SK-N-DZ (cell line): ENCODE data around the genes THEG, MADCAM1 and PRTN3.

GRCh38 chr19:70743-71201, 36.1 kb upstream of the OR4F17 start:
RAMPAGE:
- cytosol, long total RNA, result start-site peak on the minus strand at chr19:70940-70970, 110 and 88 reads in 2 replicates
- nucleus, long total RNA, result start-site peak on the minus strand at chr19:70943-70960, 389 and 92 reads in 2 replicates

RAMPAGE:
- cytosol, long total RNA, result no peak
- nucleus, long total RNA, result no peak
Measured at GRCh38 chr19:306354-306733, 15.1 kb upstream of the PLPP2 start.

DNA sequence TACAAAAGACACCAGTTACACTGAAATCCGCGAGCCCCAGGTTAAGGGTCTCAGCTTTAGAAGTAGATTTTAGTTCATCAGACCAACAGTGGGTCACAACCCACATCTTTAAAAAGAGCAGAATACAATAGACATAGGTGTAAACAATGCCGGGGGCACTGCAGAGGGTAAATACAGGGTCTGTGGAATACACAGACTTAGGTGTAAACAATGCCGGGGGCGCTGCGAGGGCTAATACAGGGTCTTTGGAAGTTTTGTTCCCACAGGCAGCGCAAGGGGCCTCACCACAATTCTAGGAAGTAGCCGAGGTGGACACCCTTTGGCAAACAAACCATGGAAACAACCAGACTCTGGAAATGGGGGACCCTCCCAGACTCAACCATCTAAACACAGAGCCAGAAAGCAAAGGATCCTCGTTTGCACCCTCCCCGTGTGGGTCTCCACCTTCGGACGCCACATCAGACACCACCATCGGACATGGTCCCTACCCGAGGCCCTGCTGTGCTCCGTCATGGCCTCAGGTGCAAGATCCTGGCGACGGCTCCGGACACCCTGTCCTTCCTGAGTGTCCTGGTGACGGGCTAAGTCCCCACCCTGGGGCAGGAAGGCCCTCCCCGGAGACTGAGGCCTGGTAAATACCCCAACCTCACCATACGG, 16.6 kb upstream of the PLPP2 start:
RAMPAGE:
- cytosol, long total RNA, result no peak
- nucleus, long total RNA, result no peak

GRCh38 chr19:342477-343074, 2.0 kb downstream of the MIER2 start:
RAMPAGE:
- cytosol, long total RNA, result no peak
- nucleus, long total RNA, result no peak

DNA sequence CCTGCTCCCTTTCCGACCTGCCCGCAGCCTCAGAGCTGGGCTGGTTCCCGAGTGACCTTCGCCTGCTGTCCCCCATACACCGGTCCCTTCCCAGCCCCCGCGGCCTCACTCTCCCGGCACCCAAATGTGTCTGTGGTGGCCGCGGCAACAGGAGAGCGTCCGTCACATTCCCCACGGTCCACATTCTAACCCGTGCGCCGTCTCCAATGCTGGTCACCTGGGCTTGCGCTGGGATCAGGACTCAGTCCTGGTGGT, at the start of gene THEG:
Gene THEG, minus strand, starts transcription at position 132 of the 255 bp plus-strand sequence.
RAMPAGE:
- cytosol, long total RNA, result no peak
- nucleus, long total RNA, result no peak

DNA sequence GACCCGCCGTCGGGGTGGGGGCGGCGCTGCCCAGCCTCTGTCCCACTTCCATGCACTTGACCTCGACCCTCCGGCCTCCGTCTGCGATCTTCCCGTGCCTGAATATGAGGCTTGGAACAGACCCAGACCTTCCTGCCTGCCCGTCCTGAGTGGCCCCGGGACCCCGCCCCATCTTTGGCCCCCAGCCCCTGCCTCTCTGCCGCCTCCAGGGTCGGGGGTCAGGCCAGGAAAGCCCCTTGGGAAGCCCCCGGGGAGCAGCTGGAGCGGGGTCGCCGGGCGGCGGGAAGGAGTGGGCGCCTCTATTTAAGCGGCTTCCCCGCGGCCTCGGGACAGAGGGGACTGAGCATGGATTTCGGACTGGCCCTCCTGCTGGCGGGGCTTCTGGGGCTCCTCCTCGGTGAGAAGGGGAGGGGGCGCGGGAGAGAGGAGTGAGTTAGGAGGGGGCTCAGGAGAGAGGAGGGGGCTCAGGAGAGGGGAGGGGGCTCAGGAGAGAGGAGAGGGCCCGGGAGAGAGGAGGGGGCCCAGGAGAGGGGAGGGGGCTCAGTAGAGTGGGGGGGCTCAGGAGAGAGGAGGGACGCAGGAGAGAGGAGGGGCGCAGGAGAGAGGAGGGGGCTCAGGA, at the start of gene MADCAM1:
Gene MADCAM1, plus strand, starts transcription at position 332 of the 619 bp plus-strand sequence.
RAMPAGE:
- cytosol, long total RNA, result no peak
- nucleus, long total RNA, result no peak

GRCh38 chr19:534697-535292, 3.2 kb downstream of the CDC34 start:
RAMPAGE:
- cytosol, long total RNA, result no peak
- nucleus, long total RNA, result no peak

RAMPAGE:
- cytosol, long total RNA, result no peak
- nucleus, long total RNA, result no peak
Measured at GRCh38 chr19:535293-535571, 3.7 kb downstream of the CDC34 start.

GRCh38 chr19:540948-541774, 2.7 kb upstream of the GZMM start:
RAMPAGE:
- cytosol, long total RNA, result no peak
- nucleus, long total RNA, result no peak

DNA sequence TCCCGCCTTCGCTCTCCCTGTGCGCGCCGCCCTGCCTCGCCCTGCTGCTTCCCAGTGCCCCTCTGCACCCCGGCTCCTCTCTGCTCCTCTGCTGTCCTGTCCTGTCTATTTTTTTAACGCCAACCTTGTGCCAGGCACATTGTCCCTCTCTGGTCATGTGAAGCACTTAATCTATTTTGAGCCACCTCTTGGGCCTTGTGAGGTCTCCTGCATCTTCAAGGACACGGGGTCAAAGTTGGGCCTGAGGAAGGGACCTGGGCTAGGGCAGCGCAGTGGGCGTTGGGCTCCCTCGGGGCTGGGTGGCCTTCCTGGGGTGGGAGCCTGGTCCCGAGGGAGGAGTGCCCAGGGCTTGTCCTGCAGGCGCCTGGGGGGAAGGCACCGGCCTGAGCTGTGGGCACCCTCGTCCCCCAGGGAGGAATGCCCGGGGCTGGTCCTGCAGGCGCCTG, 12.9 kb downstream of the HCN2 start:
RAMPAGE:
- cytosol, long total RNA, result no peak
- nucleus, long total RNA, result no peak

DNA sequence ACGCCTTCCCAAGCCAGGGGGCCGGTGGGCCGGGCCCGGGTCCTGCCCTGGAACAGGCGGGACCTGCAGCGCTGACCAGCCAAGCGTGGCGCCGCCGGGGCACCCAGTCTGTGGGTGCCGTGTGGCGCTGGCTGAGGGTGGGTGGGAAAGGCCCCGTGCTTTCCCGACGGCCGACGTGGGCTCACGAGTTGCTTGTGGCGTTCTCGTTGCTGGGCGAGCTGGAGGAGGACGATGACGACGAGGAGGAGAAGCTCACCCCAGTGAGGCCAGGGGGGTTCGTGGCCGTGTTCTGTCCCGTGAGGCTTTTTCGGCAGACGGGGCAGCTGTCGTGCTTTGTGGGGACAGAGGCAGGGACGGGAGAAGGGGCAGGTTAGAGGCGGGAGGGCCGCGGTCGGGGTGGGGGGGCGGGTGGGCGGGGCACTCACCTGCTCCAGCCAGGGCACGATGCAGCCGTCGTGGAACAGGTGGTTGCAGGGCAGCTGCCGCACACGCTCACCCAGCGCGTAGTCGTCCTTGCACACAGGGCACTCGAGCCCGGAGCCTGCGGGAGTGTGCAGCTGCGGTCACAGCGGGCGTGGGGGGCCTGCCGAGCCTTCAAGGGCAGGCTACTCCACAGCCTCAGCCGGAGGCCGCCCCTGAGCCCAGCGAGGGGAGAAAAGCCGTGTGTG, 8.4 kb downstream of the FGF22 start:
RAMPAGE:
- cytosol, long total RNA, result no peak
- nucleus, long total RNA, result no peak

DNA sequence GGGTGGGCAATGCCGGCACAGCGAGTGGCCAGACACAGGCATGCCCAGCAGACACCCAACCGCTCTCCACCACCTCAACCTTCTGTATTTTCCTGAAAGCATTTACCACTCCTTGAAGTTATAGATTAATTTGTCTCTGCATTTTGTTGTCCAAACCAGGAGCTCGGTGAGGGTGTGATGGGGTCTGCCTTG, 1.2 kb upstream of the FSTL3 start:
RAMPAGE:
- cytosol, long total RNA, result no peak
- nucleus, long total RNA, result no peak

DNA sequence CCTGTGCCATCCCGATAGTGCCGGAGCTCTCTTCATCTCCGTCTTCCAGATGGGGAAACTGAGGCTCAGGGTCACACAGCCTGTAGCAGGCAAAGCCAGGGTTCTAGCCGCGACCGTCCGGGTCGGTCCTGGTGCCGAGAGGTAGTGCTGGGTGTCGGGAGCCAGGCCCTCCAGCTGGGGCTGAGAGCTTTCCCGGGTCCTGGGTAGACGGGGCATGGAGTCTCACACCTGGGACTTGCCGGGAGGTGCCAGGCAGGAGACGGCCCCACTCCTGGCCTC, 516 bp downstream of the FSTL3 start:
RAMPAGE:
- cytosol, long total RNA, result no peak
- nucleus, long total RNA, result no peak

DNA sequence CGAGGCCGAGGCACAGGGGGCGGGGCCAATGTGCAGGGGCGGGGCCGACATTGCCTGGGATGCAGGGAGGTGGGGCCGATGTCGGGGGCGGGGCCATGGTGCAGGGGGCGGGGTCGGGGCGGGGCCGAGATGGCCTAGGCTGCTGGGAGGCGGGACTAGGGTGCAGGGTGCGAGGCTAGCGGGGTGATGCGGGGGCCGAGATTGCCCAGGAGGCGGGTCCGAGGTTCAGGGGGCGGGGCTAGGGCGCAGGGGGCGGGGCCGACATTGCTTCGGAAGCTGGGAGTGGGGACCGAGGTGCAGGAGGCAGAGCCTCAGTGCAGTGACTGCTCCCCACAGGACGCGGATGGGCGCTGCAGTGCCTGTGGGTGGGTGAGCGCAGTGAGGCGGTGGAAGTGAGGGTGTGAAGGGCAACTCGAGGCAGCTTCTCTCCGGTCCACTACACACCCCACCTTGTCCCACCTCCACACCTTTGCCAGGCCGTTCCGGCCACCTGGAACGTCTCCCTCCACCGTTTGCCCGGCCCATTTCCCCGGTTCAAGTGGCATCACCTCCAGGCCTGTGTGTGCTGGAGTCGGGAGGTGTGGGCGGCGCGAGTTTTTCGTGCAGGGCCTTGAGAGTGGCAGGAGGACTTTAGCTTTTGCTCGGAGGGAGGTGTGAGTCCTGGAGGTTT, 4.6 kb upstream of the PALM start:
RAMPAGE:
- cytosol, long total RNA, result no peak
- nucleus, long total RNA, result no peak

RAMPAGE:
- cytosol, long total RNA, result no peak
- nucleus, long total RNA, result no peak
Measured at GRCh38 chr19:718813-719713, 10.3 kb downstream of the PALM start.

RAMPAGE:
- cytosol, long total RNA, result no peak
- nucleus, long total RNA, result no peak
Measured at GRCh38 chr19:813420-814070, 8.2 kb downstream of the PLPPR3 start.

RAMPAGE:
- cytosol, long total RNA, result no peak
- nucleus, long total RNA, result no peak
Measured at GRCh38 chr19:823450-824179, 1.9 kb upstream of the PLPPR3 start.

RAMPAGE:
- cytosol, long total RNA, result no peak
- nucleus, long total RNA, result no peak
Measured at GRCh38 chr19:840813-841279, at the start of gene PRTN3. PRTN3 (plus strand) TSS chr19:840999.

DNA sequence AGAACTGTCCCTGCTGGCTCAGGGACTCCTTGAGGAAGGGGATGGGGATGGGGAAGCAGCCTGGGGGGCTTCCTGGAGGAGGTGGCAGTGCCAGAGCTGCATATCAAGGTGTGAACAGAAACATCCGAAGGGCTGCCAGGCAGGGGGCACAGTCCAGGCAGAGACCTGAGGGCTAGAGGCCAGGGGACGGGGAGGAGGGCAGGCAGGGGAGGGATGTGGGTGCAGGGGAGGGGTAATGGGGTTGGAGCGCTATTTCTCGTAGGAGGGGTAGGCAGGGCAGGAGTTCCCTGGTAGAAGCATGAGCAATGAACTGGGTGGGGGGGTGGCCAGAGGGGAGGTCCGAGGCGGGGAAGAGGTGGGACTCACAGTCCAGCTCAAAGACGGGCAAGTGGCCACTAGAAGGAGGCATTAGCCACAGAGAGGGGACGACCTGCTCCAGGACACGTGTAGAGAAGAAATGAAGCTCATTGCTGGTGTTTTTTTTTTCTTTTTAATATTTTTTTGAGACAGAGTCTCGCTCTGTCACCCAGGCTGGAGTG, 3.5 kb upstream of the ELANE start:
RAMPAGE:
- cytosol, long total RNA, result no peak
- nucleus, long total RNA, result no peak

DNA sequence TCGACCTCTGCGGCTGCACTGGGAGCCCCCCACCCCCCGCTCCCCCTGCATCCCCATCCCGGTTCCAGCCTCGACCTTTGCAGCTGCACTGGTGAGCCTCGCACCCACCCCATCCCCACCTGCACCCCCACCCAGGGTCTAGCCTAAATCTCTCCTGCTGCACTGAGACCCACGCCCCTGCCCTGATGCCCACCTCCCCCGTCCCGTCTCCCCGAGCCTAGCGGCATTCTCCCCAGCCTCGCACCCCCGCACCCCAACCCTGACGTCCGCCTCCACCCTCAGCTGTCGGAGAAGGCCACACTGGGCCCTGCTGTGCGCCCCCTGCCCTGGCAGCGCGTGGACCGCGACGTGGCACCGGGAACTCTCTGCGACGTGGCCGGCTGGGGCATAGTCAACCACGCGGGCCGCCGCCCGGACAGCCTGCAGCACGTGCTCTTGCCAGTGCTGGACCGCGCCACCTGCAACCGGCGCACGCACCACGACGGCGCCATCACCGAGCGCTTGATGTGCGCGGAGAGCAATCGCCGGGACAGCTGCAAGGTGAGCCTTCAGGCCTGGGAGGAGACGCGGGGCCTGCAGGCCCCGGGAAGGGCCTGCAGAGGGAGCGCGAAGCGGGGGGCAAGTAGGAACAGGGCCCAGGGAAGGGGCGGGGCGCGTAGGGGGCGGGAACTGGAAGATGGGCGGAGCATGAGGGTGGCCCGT, 2.1 kb downstream of the CFD start:
RAMPAGE:
- cytosol, long total RNA, result no peak
- nucleus, long total RNA, result no peak